Skeletal muscle satellite cell (primary cell): Measurements from ENCODE around the gene CCDC71L.

- CAGE, long polyA plus RNA, result no peak
These were observed 156.7 kb downstream of the CCDC71L start for GRCh38 chr7:106504108-106504751.

DNA sequence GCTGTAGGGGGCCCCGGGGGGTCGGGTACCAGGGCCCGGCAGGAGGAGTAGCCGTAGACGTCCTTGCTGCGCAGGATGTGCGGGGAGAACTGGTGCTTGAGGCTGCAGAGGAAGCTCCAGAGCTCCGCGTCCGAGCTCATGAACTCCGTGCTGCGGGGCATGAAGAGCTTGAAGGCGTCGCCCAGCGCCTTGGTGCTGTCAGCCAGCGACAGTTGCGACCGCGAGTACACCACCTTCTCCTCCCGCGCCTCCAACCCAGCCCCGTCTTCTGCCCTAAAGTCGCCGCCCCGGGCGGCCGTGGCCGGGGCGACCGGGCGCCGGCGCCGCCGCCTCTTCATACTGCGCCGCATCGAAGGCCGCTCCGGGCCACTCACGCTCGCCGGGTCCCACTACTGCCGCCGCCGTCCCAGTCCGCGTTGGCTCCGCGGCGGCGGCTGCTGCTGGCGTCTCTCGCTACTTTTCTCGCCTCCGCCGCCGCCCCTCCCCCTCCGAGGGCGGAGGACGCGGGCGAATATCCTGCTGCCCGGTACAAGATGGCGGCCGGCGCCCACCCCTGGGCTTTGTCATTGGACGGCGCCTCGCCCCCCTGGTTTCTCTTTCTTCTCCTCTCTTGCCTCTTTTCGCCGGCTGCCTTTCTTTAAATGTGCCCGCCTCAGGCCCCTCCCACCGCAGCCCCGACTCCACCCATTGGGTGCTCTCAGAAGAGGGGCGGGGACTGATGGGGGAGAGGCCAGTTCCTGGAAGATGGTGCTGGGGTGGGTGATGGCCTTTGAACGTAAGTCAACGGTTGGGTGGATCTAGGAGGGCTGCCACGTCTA is at the start of gene CCDC71L:
CCDC71L (minus strand) TSS at position 612 of the 818 bp plus-strand sequence.
- CAGE, long polyA plus RNA, result start-site peak on the minus strand centred at position 496 of the sequence, 69 bp wide, 170 and 172 reads in 2 replicates; start-site peak on the minus strand centred at position 641 of the sequence, 71 bp wide, 149 and 229 reads in 2 replicates

DNA sequence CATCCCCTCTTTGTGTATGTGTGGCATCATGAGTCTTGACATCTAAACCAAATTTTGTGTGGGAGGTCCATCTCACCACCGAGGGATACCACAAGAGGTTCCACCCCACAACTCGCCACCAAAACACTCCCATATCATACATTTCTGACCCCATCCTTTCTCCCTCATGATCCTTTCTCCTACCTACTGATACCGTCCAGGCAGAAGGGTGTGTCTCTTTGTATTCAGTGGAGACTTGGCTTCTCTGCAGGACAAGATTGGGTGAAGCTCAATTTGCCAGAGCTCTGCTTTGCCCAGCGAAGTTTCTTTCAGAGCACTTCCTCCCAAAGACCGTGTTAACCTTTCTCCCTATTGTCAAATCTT is 71.2 kb upstream of the CCDC71L start:
- CAGE, long polyA plus RNA, result no peak

GRCh38 chr7:107234486-107234720 is 65.6 kb downstream of the HBP1 start:
- CAGE, long polyA plus RNA, result no peak

DNA sequence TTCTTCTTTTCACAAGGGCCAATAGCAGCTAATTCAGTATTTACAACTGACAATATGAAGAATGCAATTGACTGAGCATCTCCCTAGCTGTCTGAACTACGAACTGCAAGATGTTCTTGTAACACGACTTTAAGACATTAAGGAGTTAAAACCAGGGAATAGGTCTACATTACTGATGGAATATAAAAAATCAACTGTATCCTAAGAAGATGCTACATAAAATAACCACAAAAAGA is 1.4 kb downstream of the GPR22 start:
- CAGE, long polyA plus RNA, result no peak

- CAGE, long polyA plus RNA, result no peak
These were observed 4.4 kb downstream of the GPR22 start for GRCh38 chr7:107474094-107474797.

GRCh38 chr7:107506571-107507124 is 36.8 kb downstream of the GPR22 start:
- CAGE, long polyA plus RNA, result no peak

- CAGE, long polyA plus RNA, result no peak
These were observed 443 bp downstream of the COG5 start for GRCh38 chr7:107563137-107563816.

DNA sequence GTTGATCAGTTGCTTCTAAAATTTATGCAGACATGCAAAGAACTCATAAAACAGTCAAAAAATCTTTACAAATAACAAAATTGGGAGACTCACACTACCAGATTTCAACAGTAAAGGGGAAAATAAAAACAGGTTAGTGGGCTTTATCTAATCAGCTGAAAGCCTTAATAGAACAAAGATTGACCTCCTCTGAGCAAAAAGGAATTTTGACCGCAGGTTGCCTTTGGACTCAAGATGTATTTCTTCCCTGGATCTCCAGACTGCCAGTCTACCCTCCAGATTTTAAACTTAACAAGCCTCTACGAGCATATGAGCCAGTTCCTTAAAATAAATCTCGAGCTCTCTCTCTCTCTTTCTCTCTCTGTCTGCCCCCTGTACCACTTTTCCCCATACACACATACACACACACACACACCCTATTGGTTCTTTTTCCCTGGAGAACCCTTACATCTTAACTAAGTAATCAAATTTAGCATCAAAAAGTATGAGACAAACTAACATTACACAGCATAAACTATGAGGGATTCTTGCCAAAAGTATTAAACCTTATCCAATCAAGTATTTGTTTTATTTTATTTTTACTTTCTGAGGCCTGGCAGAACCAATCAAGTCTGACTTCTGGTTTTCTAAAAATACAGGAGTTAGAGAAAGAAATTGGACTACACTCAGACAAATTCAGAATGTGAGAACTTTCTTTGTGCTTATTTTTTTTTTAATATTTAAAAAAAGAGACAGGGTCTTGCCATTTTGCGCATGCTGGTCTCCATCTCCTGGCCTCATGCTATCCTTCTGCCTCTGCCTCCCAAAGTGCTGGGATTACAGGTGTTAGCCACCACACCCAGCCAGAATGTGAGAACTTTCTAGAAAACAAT is 11.4 kb downstream of the BCAP29 start:
- CAGE, long polyA plus RNA, result no peak

- CAGE, long polyA plus RNA, result no peak
These were observed 15.2 kb downstream of the BCAP29 start for GRCh38 chr7:107595117-107595731.

DNA sequence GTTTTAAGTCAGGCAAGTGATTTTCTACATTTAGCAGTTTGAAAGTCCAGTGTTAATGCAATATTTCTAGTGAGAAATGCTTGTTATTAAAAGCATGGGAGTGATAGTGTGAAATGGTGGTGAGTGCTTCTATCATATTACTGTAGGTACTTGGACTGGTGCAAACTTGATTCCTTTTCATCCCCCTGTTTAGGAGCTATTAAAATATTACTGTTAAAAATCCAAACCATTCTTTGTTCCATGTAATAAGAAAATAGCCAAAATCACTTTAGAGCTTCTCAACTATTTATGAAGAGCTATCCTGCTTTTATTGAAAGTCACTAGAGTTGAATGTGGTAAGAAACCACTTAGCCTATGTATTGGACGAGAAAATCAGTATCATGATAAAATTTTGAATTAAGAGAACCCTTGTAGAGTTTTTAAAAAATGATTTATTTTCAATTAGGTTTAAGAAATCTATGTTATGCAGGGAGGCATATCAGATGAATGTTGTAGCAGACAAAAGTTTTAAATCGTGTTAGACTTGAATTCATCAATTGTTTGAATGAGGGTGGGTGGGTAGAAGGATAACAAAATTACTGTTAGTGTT is 17.1 kb downstream of the CBLL1 start:
- CAGE, long polyA plus RNA, result no peak

DNA sequence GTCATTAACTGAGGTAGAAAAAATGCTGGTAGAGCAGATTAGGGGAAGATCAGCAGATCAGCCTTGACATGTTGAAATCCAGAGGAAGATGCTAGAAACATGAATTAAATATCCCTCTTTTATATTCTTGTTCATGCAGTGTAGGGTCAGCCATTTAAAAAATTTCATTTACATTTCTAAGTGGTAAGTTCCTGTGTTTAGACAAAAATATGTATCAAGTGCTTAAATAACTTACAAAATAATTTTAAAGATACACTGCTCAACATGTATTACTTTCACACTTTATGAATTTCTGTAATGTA is 19.6 kb downstream of the CBLL1 start:
- CAGE, long polyA plus RNA, result no peak

DNA sequence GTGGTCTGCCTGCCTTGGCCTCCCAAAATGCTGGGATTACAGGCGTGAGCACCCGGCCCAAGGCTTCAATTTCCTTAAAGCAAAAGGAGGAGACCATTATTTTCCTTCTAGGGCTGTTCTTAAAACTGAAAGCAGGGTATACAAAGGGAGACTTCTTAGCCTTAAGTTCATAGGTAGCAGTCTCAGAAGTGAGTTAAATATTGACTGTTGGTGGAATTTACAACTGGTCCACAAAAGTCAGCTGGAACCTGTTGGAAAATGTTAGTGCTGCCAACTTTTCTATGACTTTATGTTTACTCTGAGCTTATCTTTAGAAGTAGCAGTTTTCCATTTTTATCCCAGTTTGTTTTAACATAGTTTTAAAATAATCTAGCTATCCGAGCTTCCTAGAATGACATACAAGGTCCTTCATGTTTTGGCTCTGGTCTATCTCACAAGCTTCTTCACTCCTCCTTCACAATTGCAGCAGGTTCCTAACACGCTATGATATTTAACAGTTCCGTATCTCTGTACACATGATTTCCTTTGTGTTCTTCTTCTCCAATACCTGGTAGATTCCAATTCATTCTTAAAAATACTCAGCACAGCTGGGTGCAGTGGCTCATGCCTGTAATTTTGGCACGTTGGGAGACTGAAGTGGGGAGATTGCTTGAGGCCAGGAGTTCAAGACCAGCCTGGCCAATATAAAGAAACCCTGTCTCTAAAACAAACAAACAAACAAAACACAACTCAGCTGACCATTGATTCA is 3.2 kb downstream of the SLC26A3 start:
- CAGE, long polyA plus RNA, result no peak

GRCh38 chr7:107880343-107880791 is 10.6 kb upstream of the DLD start:
- CAGE, long polyA plus RNA, result no peak

DNA sequence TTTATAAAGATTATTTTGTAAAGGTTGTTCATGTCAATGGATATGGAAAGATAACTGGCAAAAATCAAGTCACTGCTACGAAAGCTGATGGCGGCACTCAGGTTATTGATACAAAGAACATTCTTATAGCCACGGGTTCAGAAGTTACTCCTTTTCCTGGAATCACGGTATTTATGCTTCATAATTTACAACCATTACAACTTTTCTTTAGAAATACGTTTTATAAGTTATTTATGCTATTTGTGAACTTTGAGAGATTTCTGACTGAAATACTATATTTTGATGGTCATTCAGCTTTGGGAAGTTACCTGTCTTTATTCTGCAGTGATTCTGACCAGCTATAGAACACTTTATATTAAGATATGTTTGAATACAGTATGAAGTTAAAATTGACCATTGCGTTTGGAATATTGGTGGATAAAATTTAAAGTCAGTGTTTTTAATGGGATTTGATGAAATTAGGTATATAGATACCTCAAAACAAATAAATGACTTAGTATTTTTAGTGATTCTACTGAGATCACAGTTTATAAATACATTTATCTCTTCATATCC is 14.4 kb downstream of the DLD start:
- CAGE, long polyA plus RNA, result no peak

DNA sequence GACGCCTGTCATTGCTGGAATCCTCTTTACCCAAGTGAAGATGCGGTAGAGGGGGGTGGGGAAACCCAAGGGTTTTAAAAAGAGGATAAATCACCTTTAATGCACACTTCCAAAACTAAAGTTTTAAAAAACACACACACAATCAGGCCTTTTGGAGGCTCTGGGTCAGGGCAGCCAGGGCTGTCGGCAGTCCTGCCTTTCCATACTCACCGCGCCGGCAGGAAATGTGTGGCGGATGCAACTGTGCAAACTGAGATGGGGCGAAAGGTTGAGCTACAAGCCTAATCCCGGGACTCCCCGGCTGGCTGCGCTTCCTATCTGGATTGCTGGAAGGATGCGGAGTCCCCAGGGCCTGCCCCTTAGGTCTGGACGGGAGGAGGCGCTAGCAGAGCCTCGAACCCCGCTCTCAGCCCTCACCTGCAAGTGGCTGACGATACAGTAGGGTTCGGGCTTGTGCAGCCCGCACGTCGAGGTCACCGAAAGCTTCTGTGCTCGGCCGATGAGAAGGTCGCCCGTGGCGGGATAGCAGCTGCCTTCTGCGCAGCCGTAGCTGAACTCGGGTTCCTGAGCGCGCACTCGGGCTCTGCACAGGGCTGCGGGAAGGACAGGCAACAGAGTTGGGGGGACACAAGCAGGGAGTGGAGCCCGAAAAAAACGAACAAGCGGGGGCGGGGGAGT is 1.7 kb downstream of the LAMB1 start:
- CAGE, long polyA plus RNA, result no peak

- CAGE, long polyA plus RNA, result no peak
These were observed 35.9 kb downstream of the LAMB4 start for GRCh38 chr7:108094272-108094726.

GRCh38 chr7:108245957-108246834 is 116.0 kb upstream of the LAMB4 start:
- CAGE, long polyA plus RNA, result no peak

DNA sequence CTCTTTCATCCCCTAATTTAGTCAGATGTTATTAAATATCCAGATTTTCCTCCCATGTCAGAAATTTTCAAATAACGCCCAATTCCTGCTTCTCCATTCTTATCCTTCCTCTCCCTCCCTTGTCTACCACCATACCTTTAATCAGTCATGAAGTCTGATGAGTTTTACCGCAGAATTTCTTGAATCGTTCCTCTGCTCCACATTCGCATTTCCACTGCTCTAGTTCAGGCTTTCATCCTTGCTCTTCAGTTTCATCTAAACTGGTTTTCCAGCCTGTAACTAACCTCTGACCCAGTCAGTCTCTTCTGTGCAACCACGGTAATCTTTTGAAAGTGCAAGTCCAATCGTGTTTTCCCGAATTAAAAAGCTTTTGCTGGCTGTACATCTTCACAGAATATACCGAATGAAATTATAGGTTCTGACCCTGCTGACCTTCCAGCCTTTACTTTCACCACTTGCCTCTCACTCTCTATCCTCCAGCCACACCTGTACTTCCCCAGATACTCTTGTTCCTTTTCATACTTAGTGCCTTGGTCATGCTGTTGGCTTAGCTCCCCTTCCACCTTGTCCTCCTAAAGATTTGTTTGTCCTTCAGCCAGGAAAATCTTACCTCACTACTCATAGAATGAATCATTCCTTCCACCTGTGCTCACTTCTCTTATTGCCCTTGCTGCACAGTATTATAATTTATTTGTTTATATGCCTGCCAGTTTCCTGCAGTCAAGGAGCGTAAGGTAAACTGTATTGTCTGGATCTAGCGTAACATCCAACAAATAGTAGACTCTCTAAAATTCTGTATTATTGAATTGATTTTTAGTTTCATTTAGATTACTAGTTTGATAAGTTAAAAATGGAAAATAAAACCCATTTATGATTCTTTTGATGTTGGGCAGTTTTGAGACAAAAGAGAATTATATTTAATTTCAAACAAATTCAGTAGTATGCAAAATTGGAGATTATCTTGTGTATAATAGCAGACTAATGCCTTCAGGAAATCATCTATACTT is 2.3 kb upstream of the PNPLA8 start:
- CAGE, long polyA plus RNA, result no peak

DNA sequence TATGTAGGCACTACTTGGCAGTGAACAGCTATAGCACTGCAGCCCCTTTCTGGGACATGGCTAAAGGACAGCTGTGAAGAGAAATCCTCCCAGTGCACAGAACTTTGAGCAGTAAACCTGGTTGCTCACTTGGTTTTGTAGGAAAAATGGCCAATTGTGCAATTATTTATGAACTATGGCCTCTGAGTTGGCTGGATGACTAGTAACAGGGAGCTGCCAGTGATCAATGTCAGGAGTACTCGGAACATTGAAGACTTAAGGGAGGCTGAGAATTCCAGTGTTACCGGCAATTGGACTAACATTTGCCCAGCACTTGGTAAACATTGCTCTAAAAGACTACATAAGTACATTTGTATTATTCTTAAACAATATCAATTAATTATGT is 1006.5 kb upstream of the LRRN3 start:
- CAGE, long polyA plus RNA, result no peak